CMK (cell line): ENCODE results near the gene SEPHS1.

- RRBS, result 2% methylated on average over 48 of the region's 117 CpGs
Measured at GRCh38 chr10:13346951-13347924, 855 bp downstream of the SEPHS1 start.

- RRBS, result under 1% methylated on average over 32 of the region's 98 CpGs
Measured at GRCh38 chr10:13347925-13348692, at the start of gene SEPHS1. Gene SEPHS1, minus strand, starts transcription at chr10:13348293.

DNA sequence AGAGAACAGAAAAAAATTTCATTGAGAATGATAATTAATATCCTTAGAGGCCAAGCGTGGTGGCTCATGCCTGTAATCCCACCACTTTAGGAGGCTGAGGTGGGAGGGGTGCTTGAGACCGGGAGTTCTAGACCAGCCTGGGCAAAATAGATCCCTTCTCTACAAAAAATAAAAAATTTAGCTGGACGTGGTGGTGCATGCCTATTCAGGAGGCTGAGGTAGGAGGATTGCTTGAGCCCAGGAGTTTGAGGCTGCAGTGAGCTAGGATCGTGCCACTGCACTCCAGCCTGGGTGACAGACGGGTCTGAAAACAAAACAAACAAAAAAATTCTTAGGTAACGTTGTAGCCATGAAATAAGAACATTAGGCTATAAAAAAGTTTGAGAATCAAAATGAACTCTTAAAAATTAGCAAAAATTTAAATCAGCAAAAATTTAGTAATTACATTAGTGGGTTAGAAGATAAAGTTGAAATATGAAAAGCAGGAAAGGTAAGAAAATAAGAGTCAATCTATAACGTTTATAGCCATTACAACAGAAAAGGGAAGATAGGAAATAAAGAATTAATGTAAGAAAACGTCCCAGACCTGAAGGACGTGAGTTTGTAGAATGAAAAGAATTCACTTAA lies 38.4 kb downstream of the PRPF18 start:
- RRBS, result no CpG with 5 or more reads among the region's 9 CpGs

DNA sequence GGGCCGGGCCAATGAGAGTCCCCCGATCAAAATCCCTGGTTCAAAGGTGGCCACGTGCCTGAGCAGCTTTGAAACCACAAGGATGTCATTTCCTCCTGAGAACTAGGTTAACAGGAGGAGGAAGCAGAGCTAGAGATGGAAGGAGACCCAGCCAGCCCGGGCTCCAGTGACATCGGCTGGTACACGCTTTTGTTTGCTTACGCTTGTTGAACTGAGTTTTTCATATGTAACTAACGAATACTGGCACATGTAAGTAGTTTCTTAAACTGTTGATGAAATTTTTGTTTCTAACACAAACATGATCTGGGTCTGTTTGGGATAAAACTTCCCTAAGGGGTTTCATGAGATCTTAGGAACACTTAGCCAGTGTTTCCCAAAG lies 61.7 kb downstream of the PRPF18 start:
- RRBS, result no CpG with 5 or more reads among the region's 8 CpGs

- RRBS, result no CpG with 5 or more reads among the region's 33 CpGs
Measured at GRCh38 chr10:13707023-13708148, 120.6 kb downstream of the PRPF18 start.

GRCh38 chr10:13708149-13709256 lies 121.7 kb downstream of the PRPF18 start:
- RRBS, result no CpG with 5 or more reads among the region's 17 CpGs

GRCh38 chr10:14023944-14025405 lies 306.2 kb downstream of the FRMD4A start:
- RRBS, result no CpG with 5 or more reads among the region's 23 CpGs

DNA sequence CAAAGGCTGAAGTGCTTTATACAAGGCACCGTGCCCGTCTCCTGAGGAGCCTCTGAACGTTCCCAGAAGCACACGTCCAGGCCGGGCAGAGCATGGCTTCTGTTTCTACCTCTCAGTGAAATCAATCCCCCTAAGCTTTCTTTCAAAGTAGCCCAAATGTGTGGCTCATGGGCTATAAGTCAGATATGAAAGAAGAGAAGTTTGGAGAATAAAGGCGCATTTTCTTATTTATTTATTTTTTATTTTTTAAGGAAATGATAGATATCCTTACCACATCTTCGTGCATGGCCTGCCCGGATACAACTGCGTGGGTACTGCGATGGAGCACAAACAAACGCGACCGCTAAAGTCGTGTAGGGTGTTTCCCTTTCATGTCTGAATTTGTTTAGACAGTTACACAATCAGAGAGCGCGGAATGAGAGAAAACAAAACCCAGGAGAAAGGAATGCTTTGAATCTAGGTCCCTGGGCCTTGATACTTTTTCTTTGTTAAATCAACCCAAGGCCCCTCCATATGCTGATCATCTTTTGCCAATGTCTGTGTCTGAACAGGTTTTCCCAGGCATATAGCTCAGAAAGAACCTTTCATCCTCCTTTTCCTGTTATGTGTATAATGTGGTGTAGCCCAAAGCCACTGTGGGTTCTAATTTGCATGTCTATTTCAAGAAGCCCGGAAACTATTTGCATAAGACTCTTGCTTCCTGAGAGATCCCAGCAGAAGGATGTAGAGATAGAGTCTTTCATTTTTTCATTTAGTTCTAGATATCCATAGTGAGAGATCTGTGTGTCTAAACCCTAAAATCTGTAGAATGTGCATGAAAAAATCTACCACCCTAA lies 145.9 kb downstream of the FRMD4A start:
- RRBS, result no CpG with 5 or more reads among the region's 17 CpGs

DNA sequence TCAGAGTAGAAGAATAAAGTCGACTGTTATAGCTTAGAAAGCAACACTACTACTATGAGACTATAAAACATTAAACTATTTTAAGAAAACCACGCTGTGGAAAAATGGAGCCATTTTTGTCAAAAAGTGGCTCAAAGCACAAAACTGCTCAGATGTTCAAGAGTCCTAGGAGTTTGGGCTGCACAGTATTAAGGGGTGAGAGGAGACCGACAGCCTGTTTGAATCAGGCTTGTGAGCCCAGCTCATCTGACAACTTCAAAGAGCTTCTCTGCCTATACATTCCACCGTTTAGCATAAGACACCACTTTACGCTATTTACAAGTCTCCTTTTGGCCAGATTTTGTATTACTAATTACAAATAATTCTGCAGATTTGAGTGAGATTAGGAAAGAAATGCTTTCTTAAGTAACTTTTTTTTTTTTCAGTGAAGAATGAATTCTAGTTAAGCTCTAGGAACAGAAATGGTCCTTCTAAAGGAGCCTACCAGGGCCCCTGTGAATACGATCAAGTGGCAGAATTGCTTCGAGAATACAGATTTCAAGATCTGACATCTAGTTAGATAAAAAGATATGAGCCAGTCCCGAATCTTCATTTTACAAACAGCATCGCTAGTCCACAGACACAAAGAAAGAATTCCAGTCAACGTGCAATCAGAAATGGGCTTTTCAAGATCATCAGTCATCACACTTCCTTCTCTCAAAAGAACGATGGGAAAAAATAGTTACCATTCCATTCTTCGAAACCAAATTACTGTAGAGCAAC lies 188.2 kb upstream of the FRMD4A start:
- RRBS, result no CpG with 5 or more reads among the region's 12 CpGs

- RRBS, result no CpG with 5 or more reads among the region's 11 CpGs
Measured at GRCh38 chr10:14520341-14521471, 190.0 kb upstream of the FRMD4A start.

GRCh38 chr10:14535699-14536166 lies 205.0 kb upstream of the FRMD4A start:
- RRBS, result no CpG with 5 or more reads among the region's 4 CpGs

DNA sequence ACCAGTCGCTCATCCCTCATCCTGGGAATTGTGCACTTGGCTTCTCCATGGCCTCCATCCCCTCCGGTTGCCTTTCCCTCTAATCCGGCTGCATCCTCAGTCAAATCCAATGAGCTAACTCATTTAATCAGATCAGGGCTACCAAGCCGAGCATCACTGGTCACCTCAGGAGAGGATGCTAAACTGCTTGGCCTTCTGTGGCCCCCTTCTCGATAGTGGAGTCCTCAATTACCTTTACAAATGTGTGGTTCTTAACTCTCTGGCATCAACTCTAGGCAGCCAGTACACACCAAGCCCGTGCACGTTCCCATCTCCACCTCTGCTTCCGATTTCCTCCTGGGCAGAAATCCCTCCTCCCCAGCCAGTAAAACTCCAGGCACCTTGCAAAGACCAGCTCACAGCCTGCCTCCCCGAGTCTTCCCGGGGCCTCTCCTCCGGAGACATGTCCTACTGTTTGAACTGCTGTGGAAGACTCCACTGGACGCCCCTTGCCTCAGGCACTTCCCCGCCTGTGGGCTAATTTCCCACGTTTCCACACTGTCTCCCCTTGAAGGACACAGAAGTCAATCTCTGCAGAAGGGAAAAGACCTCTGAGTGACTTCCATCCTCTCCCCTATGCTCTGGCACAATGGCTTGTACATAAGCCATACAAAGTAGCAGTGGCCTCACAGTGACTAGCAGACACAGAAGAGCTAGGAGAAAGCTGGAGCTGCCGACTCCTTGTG lies 210.6 kb upstream of the FRMD4A start:
- RRBS, result no CpG with 5 or more reads among the region's 15 CpGs

DNA sequence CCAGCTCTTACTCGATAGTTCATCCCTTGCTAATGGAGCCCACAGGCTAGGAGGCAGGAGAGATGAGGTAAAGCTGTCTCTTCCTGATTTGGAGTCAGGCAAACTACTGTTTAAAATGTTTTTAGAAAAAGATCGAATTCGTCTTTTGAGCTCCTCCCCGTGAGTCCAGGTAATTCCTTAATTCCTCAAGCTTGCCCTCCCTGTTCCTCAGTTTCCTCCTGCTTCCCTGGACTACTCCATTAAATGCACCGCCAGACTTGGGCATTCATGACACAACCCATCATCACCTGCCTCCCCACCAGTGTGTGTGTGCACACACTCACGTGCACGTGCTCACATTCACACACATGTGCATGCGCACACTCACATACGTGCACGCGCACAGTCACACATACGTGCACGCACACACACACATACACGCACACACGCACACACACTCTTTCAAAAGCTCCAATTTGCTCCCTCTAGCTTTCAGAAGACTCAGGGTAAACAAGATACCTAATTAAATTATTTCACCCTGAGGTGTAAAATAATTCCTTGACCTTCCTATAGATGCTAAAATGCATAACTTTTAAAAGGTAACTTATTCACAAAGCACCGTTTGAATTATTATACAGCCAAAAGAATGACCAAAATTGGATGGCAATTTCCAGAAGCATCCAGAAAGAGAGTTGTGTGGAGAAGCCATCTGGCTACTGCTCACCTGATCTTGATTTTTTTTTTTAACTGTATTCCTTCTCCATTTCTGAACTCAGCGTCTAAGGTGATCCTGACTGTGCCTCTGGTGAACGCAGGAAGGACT lies 216.6 kb downstream of the FAM107B start:
- RRBS, result no CpG with 5 or more reads among the region's 18 CpGs

DNA sequence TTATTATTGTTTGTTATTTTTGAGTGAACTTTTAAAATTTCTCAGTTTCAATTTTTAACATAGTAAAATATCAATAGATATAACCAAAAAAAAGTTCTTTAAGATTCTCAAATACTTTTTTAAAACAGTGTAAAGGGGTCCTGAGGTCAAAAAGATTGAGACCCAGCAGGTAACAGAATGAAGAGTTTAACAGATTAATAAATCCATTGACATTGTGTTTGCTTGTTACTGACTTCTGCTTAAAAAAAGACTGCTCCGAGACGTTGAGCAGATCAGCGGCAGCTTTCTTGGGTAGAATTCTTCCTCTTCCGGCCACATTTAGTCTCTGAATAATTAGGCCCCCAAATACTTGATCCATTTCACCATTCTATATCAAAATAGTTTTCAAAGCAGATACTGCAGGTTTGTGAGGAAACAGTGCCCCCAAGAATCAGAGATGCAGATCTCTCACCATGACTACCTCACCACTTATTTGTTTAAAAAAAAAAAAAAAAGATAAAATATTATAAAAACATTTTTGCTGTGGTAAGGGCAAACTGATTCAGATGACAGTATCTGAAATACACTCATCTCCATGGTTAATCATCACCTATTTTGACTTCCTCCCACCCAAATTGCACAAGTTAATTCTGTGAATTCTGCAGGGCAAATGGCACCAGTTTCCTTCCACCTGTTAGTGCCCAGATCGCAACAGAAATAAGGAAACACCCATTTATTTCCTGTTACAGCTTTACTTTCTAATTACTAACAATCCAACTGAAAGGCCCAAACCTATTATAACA lies 210.5 kb downstream of the FAM107B start:
- RRBS, result no CpG with 5 or more reads among the region's 5 CpGs

DNA sequence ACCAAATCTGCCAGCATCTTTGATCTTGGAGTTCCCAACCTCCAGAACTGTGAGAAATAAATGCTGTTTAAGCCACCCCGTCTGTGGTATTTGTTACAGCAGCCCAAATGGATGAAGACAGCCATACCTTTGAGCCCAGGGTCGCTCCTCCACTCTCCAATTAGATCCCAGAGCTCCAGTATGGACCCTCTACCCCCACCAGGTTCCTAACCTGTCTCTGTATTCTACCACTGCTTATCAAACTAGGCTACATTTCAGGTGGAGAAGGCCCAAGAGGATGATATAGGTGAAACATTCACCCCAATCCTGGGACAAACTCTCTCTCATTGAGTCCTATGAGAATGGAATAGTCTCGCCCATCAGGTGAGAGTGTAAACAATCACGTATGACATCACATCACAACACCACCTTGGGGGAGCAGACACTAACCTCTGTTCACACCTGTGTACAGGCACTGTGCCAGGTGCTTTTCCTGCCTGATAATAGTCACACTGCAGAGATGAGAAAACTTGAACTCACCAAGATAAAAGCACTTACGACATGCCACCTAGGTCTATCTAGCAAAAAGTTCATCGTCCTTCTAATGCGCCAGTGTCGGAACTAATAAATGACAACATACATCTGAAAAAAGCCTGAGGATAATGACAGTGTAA lies 187.9 kb downstream of the FAM107B start:
- RRBS, result no CpG with 5 or more reads among the region's 8 CpGs

DNA sequence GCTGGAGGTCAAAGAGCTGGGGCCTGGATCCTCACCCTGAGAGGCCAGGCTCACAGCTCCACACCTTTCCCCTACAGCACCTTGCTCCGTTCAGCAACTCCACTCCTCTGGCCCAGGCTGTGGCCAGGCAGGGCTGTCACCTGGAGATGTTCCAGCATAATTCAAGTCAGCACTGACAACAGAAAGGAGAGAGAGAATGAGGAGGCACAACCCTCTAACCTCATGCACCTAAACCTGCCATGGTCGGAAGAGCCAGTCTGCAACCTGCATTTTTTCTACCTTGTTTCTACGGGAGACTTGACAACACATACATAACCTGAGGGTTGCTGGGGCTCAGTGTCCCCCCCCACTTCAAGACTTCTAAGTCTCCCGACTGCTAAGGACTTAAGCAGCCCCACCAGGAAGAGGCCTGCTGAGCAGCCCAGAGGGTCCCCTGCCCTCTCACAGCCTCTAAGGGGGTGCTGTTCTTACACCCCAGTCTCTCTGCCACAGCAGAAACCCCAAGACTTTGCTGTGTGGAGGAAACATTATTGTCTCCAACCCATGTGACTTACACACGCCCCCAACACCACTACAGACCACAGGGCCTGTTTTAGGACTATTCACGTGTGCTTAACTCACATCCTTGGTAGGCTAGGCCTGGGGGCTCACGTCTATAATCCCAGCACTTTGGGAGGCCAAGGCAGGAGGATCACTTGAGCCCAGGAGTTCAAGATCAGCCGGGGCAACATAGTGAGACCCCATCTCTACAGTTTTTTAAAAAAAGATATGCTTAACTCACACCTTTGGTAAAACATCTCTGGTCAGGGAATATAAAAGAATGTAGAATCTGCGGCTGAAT lies 175.6 kb downstream of the FAM107B start:
- RRBS, result no CpG with 5 or more reads among the region's 9 CpGs

- RRBS, result no CpG with 5 or more reads among the region's 4 CpGs
Measured at GRCh38 chr10:14617714-14618002, 157.0 kb downstream of the FAM107B start.

DNA sequence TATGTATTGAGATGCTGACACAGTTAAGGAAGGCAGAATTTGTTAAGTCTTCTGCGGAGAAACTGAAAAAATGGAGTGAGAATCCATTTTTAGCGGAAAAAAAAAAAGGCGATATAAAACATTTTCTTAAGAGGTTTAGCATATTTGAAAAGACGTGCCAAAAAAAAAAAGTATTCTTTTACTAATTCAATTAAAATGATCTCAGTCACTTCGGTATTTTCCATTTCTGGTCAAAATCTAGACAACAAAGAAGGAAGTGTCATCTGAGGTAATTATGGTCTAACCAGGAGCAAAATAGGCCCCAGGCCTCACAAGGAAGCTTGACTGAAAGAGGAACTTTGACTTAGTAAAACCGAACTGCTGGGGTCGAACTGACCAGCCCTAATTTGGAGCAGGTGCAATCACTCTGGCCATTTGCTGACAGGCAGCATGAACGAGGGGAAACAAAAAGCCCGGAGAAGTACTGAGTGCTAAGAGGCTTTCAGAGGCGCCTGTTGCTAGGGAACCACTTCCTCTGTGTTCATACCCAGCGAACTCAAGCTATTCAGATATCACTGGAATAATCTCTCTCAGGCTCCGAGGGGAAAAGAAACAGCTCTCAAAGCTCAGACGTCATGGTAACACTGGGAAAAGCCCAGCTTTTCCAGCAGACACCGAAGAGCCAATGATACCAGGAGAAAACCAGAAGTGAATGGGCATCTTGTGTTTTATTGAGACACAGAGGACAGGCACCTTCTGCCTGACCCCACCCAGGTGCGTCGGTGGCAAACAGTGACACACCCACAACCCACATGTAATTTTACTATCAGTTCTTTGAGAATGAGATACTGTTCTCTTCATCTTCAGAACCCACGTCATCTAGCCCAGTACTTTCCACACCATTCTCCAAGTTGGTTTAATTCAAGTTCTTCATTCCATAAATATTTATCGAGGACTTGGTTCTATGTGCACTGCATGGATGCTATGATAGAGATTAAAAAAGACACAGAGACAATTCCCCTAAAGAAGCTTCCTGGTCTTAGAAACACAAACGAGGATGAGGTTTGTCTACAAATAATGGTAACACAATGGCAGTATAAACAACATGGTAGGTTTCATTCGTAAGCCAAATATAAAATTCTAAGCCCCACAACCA lies 126.4 kb downstream of the FAM107B start:
- RRBS, result no CpG with 5 or more reads among the region's 20 CpGs

GRCh38 chr10:14750726-14751903 lies 23.6 kb downstream of the FAM107B start:
- RRBS, result no CpG with 5 or more reads among the region's 16 CpGs

- RRBS, result 100% methylated on average over 1 of the region's 14 CpGs
Measured at GRCh38 chr10:14876659-14877481, 1.8 kb upstream of the SUV39H2 start.